ENCODE results near the genes DUSP15 and KIF3B.

DNA sequence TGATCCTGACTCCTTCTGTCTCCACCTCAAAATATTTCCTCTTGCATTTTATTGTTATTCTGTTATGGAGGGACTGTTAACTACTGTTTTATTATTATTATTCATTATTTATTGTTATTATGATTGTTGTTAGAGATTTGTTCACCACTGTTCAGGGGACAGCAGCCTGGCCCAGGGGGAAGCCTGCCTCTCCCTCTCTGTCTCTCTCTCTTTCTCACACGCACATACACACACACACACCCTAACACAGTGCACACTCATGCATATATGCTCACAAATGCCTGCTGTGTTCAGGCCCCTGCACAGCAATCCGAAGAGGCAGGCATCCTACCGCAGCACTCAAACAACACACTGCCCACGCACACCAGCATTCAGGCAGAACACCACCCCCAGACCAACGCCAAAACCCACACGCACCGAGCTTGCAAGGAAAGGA lies 968.6 kb upstream of the DEFB115 start:
- RRBS, result no CpG with 5 or more reads among the region's 7 CpGs

GRCh38 chr20:30289279-30290342 lies 967.9 kb upstream of the DEFB115 start:
- RRBS, result 8% methylated on average over 1 of the region's 40 CpGs

GRCh38 chr20:30564936-30565314 lies 692.5 kb upstream of the DEFB115 start:
- RRBS, result no CpG with 5 or more reads among the region's 13 CpGs

DNA sequence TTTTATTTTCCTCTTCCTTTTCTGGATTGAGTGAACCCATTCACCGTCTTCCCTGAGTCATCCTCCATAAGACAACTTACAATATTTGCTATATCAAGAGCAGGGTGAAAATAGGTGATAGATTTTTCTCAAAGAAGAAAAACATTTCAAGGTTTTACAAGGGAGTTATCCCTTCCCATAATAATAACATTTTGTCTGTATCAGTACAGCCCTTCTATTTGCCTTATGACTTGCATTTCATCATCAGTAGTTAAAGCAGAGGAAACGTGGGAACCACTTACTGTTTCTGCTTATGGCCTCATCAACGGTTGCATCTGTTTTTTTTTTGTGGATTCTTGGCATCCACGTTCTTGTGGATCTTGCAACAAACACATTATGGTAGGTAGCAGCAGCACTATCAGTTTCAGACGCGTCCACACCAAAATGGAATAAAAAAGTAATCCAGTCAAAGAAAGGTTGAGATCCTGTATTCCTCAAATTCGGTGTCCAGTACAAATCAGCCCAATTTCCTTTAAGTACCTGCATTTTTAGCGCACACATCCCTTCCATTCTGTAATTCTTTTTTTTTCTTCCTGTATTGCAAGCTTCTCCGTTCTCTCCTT lies 678.3 kb upstream of the DEFB115 start:
- RRBS, result no CpG with 5 or more reads among the region's 9 CpGs

- RRBS, result no CpG with 5 or more reads among the region's 22 CpGs
Measured at GRCh38 chr20:30912372-30912946, 345.0 kb upstream of the DEFB115 start.

GRCh38 chr20:31475942-31476339 lies 853 bp downstream of the REM1 start:
- RRBS, result no CpG with 5 or more reads among the region's 4 CpGs

DNA sequence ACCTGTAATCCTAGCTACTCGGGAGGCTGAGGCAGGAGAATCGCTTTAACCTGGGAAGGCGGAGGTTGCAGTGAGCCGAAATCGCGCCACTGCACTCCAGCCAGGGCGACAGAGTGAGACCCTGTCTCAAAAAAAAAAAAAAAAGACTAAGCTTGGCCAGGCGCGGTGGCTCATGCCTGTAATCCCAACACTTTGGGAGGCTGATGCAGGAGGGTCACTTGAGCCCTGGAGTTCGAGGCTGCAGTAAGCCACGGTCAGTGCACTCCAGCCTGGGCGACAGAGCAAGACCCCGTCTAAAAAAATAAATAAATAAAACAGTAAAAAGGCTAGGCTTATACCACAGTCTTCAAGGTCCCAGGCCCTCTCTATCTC lies 566 bp upstream of the MCTS2 start:
- RRBS, result no CpG with 5 or more reads among the region's 13 CpGs

DNA sequence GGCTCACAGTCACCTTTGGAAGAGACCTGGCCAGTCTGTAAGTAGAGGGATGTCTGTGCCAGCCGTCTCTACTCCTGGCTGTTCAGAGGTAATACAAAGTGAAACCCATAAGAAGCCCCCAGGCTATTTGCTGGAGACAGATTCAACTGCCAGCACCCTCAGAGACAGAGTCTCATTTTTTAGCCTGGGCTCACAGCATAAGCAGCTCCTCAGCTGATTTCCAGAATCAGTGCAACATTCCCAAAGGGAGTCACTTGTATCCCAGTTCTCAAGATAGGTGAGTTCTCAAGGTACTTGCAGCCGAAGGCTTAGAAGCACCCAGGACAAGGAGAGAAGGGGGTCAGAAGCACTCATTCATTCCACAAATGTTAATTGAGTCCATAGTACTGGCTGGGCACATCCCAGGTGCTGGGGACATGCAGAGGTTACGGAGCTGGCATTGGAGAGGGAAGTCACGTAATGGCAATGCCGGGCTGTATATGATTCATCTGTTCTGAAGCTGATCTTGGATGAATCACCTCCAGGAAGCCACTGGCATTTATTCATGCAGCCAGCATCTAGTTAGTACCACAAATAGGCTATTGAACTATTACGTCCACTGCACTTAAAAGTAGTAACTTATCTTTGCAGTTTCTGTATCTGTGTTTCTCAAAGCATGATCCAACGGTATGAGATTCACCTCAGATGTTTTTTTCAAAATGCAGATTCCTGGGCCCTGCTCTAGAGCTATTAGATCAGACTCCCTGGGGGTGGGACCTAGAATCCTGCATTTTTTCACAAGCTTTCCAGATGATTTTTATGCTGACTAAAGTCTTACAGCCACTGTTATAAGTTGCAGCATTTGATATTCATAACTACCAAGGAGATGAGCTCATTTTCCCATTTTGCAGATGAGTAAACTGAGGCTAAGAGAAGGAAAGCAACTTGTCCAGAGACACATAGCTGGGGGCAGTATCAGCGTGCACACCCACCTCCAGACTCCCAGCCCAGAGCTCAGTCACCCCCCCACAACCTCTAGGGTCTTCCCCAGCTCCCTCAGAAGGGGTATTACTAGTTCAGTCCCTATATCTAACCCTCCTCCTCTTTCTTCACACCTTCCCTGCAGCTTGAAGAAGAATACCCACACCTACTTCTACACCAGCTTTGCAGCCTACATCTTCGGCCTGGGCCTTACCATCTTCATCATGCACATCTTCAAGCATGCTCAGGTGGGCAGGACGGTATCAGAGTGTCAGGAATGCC lies 13.8 kb downstream of the MCTS2 start:
- RRBS, result no CpG with 5 or more reads among the region's 10 CpGs

- RRBS, result 69% methylated on average over 2 of the region's 6 CpGs
Measured at GRCh38 chr20:31570207-31570832, 23.1 kb downstream of the MCTS2 start.

- RRBS, result no CpG with 5 or more reads among the region's 26 CpGs
Measured at GRCh38 chr20:31612732-31613288, 7.7 kb downstream of the ID1 start.

DNA sequence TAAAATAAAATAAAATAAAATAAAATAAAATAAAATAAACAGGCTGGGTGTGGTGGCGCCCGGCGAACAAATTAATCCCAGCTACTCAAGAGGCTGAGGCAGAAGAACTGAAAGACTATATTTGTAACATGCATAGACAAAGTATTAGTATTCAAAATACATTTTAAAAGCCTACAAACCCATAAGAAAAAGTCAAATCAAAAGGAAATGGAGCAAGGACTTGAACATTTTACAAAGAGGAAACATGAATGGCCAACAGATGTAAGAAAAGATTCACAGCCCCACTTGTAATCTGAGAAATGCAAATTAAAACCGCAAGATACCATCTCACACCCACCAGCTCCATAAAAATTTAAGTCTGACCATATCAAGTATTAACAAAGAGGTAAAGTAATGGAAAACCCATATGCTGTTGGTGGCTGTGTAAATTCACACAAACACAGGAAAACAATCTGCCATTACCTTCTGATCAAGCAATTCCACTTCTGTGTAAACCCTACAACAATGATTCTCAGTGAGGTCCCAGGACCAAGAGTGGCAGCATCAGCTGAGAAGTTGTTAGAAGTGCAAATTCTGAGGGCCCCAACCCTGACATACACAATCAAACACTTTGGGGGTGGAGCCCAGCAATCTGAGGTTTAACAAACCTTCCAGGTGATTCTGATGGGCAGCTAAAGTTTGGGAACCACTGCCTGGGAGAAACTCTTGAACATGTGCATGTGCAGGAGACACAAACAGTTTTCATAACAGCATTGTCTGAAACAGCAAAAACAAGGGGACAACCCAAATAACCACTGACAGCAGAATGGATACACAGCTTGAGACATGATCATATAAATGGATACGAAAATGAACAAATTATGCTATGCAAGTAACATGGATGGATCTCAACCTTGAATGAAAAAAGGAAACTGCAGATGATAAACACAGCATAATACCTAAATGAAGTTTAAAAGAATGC lies 30.9 kb downstream of the BCL2L1 start:
- RRBS, result no CpG with 5 or more reads among the region's 5 CpGs

DNA sequence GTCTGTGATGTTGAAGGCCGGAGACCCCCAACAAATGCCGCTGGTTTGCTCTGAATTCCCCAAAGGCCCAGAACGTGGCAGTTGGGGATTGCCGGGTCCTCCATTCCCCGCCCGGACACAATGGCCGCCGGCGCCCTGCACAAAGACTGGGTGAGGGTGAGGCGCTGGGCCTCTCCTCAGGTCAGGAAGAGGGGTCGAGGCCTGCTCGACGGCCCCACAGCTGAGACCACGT lies 419 bp upstream of the BCL2L1 start:
- RRBS, result 1% methylated on average over 7 of the region's 14 CpGs

- RRBS, result no CpG with 5 or more reads among the region's 4 CpGs
Measured at GRCh38 chr20:31811967-31812186, 7.3 kb upstream of the MYLK2 start.

- RRBS, result 2% methylated on average over 45 of the region's 102 CpGs
Measured at GRCh38 chr20:31869690-31870992, at the start of gene DUSP15. TSS of gene DUSP15 (minus strand) at chr20:31870527.

- RRBS, result no CpG with 5 or more reads among the region's 8 CpGs
Measured at GRCh38 chr20:32040572-32041117, 11.4 kb upstream of the HCK start.

DNA sequence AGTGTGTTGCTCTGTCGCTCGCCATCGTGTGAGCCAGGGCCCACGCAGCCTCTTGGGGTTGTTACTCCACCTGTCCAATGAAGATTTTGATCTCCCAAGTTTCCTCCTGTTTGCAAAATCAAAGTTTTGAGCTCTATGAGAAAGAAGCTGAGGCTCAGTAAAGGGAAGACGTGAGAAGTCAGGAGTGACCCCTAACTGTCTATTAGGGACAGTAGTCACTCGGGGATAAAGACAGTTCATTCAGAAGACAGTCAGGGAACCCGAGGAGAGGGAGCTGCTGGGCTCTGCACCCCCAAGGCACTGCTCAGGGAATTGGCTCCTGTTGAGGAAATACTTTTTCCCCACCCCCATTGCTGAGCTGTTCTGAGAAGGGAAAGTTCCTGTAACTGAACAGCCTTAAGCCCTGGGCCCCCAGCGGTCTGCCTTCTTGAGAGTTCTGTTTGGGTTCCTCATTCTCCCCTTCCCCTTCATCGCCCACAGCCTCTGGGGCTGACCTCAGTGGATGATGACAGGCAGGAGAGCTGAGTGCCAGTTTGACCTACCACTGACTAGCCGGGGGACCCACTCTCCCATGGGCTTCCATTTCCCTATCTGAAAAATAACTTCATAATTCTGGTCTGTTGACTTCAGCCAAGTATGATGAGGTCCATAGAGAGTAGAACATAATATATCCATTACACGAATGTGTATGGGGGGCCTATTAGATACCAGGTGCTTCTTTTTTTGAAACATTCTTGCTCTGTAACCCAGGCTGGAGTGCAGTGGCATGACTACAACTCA lies 10.7 kb downstream of the HCK start:
- RRBS, result no CpG with 5 or more reads among the region's 11 CpGs

GRCh38 chr20:32070547-32071281 lies 18.7 kb downstream of the HCK start:
- RRBS, result no CpG with 5 or more reads among the region's 6 CpGs

- RRBS, result no CpG with 5 or more reads among the region's 19 CpGs
Measured at GRCh38 chr20:32227720-32228467, 20.2 kb downstream of the POFUT1 start.

GRCh38 chr20:32277221-32277994 lies at the start of gene KIF3B:
TSS of gene KIF3B (plus strand) at chr20:32277651.
- RRBS, result 1% methylated on average over 19 of the region's 57 CpGs

DNA sequence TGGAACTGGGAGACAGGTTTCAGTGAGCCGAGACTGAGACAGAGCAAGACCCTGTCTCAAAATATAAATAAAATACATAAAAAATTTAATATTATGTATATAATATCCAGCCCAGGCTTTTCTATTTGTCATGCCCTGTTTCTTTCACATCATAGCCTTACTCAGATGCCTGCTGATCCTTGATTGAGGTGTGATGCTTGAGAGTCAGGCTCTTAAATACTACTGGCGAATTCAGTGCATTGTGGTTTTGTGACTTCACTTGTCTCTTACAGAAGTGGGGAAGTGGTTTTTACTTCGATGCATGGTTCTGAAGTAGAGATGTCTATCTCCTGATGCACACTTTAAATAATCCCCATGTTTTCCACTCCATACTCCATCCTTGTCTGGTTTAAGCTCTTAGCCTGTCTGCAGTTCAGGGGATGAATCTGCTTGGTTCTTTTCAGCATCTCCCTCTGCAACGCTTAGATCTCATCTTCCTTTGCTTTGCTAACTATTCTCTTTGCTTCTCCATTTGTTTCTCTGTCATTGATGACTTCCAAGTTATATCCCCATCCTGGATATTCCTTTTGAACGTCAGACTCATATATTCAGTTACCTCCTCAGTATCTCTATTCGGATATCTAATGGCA lies 29.2 kb downstream of the ASXL1 start:
- RRBS, result no CpG with 5 or more reads among the region's 6 CpGs